ENCODE data around the genes KCNK10, TTC8 and CALM1.

DNA sequence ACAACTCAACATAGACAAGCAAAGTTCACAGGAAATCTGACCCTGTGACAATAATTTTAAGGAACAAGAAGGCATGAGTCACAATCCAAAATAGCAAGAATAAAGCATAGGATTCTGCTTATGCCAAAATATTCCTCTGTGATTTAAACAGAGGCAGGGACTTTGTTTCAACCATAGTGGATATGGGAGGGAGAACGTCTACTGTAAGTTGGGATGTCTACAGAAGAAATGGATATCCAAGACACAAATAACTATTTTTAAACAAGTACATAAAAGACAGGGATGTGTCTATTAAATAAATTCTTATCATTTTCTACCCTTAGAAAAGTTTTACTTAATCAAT is 44.5 kb downstream of the GPR65 start:
- PRO-cap, result no peak
- RAMPAGE, long total RNA, 3 experiments, result no peak in any of the 3 experiments

DNA sequence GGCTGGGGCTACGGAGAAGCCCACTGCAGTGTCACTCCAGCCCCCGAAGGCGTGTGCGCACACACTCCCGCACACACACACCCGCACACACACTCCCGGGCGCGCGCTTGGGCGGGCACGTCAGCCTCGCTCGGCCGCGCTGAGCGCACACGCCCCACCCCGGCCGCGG is at the start of gene KCNK10:
TSS of gene KCNK10 (minus strand) at position 109 of the 169 bp plus-strand sequence.
- PRO-cap, result no peak
- RAMPAGE, long total RNA, 3 experiments, result no peak in any of the 3 experiments

DNA sequence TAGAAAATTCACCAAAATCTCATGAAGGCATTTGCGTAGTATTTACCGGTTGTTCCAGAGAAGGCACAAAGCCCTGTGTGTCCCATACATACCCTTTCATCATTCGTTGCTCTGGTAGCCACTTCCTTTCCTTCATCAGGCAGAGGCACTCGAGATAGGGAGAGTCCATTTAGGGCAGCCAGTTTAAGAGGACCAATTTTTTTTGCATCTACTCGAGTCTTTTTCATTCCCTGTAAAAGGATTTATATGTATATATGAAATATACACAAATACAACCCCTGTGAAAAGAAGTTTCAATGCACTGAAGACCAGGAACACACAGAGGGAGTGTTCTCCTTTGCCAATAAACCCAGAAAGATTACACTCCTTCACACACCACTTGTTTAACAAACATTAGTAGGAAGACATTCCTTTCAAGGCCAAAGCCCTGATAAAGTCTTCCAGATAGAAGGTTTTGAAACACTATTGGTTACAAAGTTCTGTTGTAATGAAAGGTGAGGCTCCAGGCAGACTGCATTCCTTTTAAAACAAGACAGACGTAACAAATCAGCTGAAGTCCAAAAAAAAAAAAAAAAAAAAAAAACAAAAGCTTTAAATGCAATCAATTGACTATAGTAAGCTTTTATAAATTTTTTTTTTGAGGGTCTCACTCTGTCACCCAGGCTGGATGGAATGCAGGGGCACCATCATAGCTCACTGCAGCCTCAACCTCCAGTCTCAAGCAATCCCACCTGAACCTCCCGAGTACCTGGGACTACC is 81.1 kb downstream of the PTPN21 start:
- PRO-cap, result no peak
- RAMPAGE, long total RNA, 3 experiments, result no peak in any of the 3 experiments

GRCh38 chr14:88613895-88614094 is 51.0 kb downstream of the ZC3H14 start:
- PRO-cap, result no peak
- RAMPAGE, long total RNA, 3 experiments, result no peak in any of the 3 experiments

- PRO-cap, result no peak
- RAMPAGE, long total RNA, 3 experiments, result start-site peak on the plus strand in 2 of 3 experiments, at chr14:88824661-88824692 at its widest, 36 to 56 reads per replicate
These were observed at the start of gene TTC8 for GRCh38 chr14:88824462-88825505. TTC8 (plus strand) TSS chr14:88824651.

DNA sequence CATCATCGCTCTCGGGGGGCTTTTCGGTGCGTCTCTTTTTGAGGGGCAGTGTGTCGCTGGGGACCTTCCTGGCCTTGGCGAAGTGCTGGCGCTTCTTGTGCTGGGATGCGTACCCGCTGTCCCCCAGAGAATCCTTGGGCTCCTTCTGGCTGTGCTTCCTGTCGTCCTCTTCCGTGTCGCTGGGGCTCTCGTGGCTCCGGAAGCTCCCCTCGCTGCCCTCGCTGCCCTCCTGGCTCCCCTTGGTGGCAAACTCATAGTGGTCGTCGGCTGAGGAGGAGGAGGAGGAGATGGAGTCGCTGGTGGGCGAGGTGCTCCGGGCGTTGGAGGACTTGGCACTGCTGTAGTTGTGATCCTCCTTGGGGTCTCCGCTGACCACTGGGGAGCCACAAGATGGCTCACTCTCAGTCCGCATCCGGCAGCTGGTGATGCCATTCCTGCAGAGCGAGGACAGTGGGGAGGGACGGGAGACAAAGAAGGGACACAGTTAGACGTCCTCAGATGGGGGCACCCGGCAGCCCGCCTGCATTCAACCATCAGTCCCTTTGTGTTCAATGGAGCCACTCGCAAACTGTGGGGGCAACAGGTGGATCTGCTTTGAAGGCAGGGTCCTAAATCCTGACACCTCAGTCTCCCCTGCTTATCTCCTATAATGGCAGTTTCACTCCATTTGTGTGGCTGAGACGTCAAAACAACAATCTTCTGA is 254.3 kb downstream of the FOXN3 start:
- PRO-cap, result no peak
- RAMPAGE, long total RNA, 3 experiments, result start-site peak on the minus strand in 1 of 3 experiments, centred at position 381 of the sequence, 20 reads per replicate

- PRO-cap, result no peak
- RAMPAGE, long total RNA, 3 experiments, result no peak in any of the 3 experiments
These were observed 251.6 kb downstream of the FOXN3 start for GRCh38 chr14:89165268-89165943.

DNA sequence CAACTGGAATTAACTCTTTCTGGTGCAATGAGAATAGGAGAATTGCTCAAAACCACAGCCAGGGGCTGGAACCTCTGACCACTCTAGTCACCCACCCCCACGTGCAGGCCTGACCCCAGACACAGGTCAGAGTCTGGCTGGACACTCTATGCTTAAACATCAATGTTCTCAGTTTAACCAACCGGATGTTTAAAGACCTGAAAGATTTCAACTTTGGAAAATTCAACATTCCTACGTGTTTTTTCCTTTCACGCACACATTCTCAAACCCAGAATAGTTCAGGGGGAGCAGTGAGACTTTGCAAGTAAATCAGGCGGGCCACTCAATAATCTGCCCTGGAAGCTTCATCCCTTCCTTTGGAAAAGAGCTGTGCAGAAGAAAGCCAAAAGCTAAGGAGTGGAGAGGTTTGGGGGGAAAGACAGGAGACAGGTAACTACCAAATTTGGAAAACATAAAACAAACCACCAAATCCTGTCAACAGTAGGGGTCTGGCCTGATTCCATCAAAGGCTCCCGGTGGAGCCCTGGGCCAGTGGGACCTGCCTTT is 64.9 kb downstream of the FOXN3 start:
- PRO-cap, result no peak
- RAMPAGE, long total RNA, 3 experiments, result no peak in any of the 3 experiments

DNA sequence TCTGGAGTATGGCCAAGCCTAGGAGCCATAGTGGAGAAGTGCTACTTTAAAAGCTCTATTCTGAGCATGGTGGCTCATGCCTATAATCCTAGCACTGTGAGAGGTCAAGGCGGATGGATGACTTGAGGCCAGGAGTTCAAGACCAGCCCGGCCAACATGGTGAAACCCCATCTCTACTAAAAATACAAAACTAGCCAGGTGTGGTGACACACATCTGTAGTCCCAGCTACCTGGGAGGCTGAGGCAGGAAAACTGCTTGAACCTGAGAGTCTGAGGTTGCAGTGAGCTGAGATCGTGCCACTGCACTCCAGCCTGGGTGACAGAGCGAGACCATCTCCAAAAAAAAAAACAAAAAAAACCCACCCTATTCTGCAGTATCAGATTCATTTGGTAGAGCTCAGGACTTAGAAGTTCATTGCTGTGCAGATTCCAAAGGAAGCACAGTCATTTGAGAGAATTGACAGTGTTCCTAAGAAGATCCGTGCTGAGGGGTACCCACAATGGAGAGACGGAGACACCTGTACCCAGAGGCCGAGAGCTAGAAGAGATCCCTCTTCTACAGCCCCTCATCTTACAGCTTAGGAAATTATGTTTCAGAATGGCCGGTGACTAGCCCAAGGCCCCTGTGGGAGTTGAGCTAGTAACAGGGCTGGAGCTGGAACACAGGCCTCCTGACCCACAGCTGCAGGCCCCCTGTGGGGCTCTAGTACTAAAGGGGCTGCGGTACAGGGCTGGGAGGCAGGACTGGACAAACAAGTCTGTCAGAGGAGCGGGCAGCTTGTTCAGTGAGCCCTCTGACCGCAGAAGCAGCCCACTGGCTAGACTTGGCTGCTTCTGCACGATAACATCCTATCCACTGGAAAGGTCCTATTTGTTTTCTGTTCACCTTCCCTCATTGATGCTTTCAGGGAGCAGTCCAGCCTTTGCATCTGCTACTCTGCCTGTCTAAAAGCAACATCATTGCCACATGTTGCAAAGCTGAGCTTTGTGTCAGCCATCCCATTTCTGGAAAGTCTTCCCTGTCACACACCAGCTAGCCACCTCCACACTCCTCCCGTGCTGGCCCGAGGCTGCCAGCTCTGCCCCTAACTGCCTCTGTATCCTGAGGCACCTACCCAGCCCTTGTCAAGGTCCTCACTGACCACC is 9.9 kb downstream of the PSMC1 start:
- PRO-cap, result no peak
- RAMPAGE, long total RNA, 3 experiments, result no peak in any of the 3 experiments

- PRO-cap, result bidirectional peak, plus-strand start at chr14:90397032, minus-strand start at chr14:90396872
- RAMPAGE, long total RNA, 3 experiments, result start-site peak on the plus strand in 3 of 3 experiments, at chr14:90397026-90397073 at its widest, 1,515 to 5,145 reads per replicate
These were observed at the start of gene CALM1 for GRCh38 chr14:90396946-90397282. CALM1 (plus strand) TSS chr14:90397029.

- PRO-cap, result no peak
- RAMPAGE, long total RNA, 3 experiments, result no peak in any of the 3 experiments
These were observed 120.8 kb downstream of the CALM1 start for GRCh38 chr14:90517694-90517946.

- PRO-cap, result no peak
- RAMPAGE, long total RNA, 3 experiments, result start-site peak on the minus strand in 1 of 3 experiments, at chr14:90652515-90653383 at its widest, 11 reads per replicate
These were observed 163.5 kb downstream of the TTC7B start for GRCh38 chr14:90652709-90653207.

DNA sequence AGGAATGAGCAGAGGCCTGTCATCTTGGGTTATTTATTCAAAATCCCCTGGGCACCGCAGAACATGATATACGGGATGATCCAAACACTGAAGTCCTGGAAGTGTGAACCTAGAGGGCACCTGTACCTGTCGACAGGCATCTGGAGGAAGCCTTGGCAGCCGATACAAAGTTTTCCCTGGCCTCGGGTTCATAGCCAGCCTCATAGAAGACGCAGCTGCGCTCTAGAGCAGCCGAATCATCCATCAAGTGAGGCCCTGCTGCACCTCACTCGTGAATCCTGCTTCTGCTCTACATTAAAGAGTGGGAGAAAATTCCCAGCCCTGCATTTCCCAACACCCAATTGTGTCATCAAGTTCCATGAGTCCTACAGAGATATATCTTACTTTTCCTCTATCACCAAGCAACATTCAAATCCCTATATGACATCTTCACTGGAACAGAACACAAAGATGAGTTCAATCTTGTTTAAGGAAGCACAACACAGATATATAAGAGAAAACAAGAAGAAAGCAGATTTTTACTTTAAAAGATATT is 139.4 kb downstream of the TTC7B start:
- PRO-cap, result no peak
- RAMPAGE, long total RNA, 3 experiments, result no peak in any of the 3 experiments

GRCh38 chr14:90696760-90697623 is 119.2 kb downstream of the TTC7B start:
- PRO-cap, result no peak
- RAMPAGE, long total RNA, 3 experiments, result no peak in any of the 3 experiments

- PRO-cap, result bidirectional peak, plus-strand start at chr14:90758597, minus-strand start at chr14:90758331
- RAMPAGE, long total RNA, 3 experiments, result no peak in any of the 3 experiments
These were observed 57.9 kb downstream of the TTC7B start for GRCh38 chr14:90758187-90758799.

DNA sequence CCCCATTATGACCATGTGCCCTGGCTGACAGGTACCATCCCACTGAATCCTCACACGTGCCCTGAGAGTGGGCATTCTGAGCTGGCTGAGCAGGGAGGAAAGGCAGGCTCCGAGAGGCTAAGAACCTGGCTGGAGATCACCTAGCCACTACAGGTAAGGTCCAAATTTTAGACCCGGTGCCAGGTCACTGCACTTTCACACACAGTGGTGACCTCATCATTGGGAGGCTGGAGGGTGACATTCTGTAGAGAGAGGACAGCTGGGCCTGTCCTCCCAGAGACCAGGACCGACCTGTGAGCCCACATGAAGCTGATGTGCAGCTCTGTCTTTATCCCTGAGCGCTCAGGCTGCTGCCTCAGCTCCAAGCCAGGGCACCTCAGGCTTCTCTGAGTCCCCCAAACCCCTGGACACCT is 4.2 kb downstream of the TTC7B start:
- PRO-cap, result no peak
- RAMPAGE, long total RNA, 3 experiments, result no peak in any of the 3 experiments

- PRO-cap, result no peak
- RAMPAGE, long total RNA, 3 experiments, result no peak in any of the 3 experiments
These were observed 23.2 kb upstream of the DGLUCY start for GRCh38 chr14:91090572-91091179.

DNA sequence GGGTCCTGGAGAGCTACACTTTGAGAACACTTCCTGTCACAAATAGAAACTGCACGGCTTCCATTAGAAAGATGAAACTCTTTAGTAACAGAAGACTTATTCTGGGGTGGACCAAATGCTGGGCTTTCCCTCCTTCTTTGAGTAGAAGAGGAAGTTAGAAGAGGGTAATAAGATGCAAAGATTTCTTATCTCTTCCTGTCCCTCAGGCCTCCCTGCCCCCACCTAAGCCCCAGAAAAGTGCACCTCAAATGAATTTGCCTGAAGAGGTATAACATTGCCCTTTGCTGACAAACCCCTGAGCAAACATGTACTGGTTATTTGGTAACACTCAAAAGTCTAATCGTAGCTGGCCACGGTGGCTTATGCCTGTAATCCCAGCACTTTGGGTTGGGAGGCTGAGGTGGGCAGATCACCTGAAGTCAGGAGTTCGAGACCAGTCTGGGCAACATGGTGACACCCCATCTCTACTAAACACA is 28.5 kb downstream of the DGLUCY start:
- PRO-cap, result no peak
- RAMPAGE, long total RNA, 3 experiments, result no peak in any of the 3 experiments

GRCh38 chr14:91170264-91171171 is 56.6 kb downstream of the DGLUCY start:
- PRO-cap, result no peak
- RAMPAGE, long total RNA, 3 experiments, result no peak in any of the 3 experiments

- PRO-cap, result no peak
- RAMPAGE, long total RNA, 3 experiments, result start-site peak on the plus strand in 1 of 3 experiments, at chr14:91219101-91219205 at its widest, 21 reads per replicate
These were observed 25.5 kb downstream of the GPR68 start for GRCh38 chr14:91218987-91219388.

All from tibial nerve (tissue), 3 donors.